ENCODE measurements around a stretch of chr11.

- PRO-cap: no peak
These were observed 12.5 kb downstream of the TNNT3 start for GRCh38 chr11:1931937-1932526.

GRCh38 chr11:1966505-1966899, 19.4 kb downstream of the MRPL23 start:
- PRO-cap: no peak

- PRO-cap: no peak
These were observed 49.0 kb downstream of the MRPL23 start for GRCh38 chr11:1995760-1996926.

DNA sequence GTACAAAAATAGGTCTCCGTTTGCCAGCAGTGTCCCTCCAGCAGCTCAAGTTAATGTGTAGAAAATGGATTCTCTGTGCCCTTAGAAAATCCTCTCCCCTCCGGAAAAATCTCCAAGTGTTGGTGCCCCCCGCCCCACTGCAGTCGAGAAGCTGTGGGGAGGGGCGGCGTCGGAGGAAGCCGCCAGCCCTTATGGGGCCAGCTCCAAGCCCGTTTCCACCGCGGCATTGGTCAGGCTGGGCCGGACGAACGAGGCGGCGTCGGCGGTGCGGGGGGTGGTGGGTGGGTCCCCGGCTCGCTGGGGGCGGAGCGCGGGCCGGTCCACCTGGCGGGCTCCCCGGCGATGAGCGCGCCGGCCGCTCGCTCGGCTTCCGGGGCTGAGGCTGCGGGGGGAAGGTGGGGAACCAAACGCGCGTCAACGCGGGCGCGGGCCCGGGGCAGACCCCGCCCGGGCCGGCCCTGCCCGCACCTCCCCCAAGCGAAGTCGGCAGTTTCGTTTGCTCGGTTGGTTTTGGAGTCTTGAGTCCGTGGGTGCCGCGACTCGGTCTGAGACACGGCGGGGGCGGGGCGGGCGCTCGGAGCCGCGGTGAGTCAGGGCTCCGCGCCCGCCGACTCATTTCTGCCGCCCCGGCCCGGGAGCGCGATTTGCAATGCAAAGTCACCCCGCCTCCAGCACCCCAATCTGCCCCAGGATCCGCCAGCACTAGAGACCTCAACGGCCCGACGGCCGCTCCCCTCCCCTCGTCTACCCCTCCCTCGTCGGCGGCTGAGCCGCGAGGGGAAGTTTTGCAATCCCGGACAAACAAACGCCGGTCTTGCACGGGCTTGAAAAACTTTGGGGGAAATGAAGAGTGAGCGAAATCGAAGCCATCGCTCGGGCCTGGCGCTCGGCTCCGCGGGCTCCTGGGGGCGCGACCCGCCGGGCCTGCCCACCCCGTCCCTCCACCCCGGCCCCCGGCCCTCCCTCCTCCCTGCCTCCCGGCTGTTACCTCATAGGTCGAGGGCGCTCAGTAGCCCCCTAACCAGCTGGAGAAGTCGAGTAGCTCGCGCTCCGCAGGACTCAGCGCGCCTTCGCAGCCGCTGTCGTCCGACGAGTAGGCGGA, 1.3 kb downstream of the ASCL2 start:
- PRO-cap: no peak

GRCh38 chr11:2294711-2295065, 7.0 kb downstream of the C11orf21 start:
- PRO-cap: no peak

DNA sequence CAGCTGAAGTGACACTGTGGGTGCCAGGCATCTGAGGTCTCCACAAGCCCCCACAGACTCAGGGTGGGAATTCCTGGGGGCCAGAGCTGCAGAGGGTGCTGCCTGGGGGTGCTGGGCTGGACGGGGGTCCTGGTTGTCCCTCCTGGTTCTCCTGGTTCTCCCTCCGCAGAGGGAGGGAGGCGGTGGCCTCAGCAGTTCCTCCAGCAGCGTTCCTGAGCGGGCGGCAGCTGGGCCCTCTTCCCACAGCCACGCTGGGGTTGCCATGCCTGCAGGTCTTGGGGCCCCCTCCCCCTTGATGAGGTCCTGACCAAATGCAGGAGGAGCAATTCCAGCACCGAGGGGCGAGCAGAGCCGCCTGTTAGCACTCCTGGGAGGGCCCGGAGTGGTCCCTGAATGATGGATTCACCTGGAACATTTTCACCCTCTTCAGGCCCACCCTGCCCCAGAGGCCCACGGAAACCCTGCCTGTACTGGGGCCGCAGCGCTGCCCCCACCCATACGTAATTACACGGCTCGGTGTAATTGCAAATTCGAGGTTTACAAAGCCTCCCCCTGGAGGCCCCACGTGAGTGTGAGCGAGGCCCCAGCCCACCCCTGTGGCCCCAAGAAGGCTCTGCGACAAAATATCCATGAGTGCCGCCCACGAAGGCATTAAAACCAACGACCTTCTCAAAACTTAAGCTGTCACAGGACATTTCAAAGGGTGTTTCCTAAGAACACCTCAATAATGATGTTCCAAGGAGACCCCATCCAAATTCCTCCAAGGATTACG, 597 bp downstream of the C11orf21 start:
- PRO-cap: no peak

DNA sequence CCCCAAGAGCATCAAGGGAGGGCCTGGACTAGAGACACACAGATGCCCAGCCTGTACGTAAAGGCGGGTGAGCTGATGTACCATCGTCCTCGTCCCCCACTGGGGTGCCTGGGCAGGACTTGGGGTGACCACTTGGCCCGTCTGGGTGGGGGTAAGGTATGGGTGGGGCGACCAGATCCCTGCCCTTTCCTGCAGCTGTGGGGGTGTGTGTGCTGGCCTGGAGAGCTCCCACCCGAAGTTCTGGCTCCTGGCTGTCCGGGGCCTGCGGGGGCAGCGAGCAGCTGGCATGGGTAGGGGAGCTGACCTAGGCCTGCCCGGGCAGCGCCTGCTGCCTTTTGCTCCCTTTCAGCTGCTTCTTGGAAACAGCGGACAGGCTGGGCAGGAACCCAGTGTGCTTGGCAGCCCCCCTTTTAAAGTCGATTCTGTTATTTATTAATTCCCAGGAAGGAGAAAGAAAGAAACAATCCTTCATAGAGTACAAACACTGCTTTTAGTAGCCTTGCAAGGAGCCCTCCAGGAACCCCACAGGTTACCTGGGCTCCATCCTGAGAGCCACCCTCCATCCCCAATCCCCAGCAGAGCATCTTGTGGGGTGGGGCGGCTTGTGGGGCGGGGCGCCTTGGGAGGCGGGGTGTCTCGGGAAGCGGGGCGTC, 6.7 kb downstream of the CD81 start:
- PRO-cap: no peak

DNA sequence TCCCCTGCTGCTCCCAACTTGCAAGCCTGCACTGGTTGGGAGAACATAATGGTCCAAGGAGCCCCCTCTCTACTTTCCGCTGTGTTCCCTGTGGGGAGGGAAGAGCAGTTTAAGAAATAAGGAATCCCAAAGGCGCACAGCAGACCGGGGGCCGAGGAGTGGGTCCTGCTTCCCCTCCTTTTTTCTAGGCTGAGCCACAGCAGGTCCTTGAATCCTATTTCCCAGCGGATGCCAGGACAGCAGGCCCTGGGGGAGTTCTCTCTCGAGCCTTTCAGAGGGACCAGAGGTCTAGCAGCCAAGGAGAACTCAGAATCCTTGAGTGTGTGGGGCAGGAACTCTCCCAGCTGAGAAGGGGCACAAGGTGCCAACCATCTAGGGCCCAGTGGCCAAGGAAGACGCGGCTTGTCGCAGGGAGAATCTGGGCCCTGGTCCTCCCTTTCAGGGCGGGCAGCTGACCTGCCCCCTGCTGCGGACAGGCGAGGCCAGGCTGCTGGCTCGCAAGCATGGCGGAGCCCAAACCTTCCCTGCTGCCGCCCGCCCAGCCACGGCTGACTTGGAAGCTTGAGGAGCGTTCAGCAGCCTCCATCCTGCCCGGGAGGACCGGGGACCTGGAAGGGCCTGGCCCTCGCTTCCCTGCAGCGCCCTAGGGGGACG, 1.1 kb upstream of the TSSC4 start:
- PRO-cap: no peak

- PRO-cap: no peak
These were observed 254 bp downstream of the TSSC4 start for GRCh38 chr11:2400884-2401123.

DNA sequence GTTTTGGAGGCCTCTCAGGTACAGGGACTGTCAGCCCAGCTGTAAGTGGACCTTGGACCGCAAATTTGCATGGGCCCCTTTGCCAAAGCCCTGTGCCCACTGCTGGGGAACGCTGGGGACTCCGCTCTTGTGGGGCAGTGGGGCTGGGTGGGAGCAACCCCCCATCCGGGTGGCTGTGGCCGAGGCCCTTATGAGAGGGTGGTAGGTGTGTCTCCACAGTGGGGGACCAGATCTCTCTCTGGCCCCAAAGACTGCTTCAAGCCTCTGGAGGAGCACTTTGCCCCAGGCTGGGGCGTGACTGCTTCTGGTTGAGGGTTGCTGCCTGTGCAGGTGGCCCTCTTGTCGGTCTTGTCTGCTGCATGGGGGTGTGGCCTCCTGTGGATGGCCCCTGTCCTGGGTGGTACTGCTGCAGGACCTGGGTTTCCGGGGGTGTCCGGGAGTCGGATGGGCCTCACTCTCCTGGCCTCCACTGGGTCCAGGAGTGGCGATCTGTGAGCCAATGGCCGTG, 15.8 kb downstream of the KCNQ1 start:
- PRO-cap: no peak

- PRO-cap: no peak
These were observed 205.3 kb downstream of the KCNQ1 start for GRCh38 chr11:2649940-2650719.

GRCh38 chr11:2678209-2678851, 207.2 kb downstream of the CDKN1C start:
- PRO-cap: no peak

DNA sequence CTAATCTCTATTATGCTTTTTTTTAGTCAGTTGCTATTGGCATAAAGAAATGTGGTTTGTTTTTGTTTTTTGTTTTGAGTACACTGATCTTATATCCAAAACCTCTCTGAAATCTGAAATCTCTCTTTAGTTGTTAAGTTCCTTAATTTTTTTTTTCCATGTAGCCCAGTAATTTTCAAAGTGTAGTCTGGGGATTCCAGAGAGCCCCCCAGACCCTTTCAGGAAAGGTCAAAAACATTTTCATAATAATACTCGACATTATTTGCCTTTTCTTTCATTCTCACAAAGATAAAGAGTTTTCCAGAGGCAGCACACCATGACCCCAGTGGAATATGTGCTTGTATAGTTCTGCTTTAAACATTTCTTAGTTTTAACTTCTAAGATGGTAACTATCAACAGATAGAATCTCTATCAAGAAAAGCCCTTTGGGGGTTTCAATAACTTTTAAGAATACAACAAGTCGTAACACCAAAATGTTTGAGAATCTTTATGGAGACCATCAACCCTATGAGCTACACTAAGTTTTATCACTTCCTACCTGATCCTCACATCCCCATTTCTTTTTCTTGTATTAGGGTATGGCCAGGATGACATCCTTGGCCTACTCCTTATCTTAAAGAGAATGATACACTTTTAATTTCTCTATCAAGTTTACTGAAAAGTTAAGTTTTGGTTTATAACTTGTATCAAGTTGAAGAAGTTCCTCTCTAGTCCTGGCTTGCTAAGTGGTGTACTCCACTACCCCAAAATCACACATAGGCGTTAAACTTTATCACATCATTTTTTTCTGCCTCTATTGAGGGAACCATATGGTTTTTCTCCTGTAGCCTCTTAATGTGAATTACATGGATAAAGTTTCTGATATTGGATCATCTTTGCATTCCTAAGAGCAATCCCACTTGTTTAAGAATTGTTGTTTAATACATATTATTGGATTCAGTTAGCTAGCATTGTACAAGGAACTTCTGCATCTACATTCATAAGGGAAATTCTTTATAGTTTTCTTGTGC, 188.4 kb downstream of the CDKN1C start:
- PRO-cap: no peak

DNA sequence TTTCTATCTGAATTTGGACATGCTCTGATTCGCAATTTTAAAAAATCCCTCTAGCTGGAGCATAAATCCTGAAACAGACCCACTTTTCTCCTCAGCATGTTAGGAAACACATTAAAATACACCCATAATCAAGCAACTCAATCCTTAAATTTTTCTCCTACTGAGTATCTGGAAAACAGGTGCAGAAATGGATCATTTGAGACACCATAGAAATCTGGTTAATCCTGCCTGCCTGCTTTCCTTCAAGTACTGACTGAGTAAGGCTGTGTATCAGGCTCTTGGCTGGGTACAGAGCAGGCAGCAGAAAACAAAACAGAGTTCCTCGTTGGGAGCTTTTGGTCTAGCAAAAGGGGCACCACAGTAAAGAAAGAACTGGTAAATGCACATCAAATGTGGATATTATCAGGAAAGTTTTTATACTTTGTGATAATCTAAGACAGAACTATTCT, 187.7 kb downstream of the CDKN1C start:
- PRO-cap: no peak

- PRO-cap: no peak
These were observed 159.9 kb downstream of the CDKN1C start for GRCh38 chr11:2725455-2726258.

DNA sequence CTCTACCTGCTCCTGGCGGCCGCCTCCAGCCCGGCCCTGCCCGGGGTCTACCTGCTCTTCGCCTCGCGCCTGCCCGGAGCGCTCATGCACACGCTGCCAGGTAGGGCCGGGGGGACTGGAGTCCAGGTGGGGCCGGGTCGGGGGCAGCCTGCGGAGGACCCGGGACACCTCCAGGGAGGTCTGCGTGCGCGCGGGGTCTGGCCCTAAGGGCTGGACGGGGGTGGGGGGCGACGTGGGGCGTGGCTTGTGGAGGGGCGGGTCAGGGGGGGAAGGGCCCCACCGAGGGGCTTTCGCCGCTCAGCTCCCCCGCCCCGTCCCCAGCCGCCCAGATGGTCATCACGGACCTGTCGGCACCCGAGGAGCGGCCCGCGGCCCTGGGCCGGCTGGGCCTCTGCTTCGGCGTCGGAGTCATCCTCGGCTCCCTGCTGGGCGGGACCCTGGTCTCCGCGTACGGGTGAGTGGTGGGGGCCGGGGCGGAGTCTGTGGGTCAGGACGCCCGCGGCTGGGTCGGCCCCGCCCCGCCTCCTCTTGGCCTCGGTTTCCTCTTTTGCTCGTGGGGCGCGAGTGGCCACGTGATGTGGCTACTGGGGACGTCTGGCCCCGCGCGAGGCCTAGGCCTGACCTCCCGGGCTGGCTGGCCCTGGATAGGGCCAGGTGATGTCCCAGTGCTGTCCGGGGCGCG, 7.3 kb downstream of the SLC22A18 start:
- PRO-cap: no peak

DNA sequence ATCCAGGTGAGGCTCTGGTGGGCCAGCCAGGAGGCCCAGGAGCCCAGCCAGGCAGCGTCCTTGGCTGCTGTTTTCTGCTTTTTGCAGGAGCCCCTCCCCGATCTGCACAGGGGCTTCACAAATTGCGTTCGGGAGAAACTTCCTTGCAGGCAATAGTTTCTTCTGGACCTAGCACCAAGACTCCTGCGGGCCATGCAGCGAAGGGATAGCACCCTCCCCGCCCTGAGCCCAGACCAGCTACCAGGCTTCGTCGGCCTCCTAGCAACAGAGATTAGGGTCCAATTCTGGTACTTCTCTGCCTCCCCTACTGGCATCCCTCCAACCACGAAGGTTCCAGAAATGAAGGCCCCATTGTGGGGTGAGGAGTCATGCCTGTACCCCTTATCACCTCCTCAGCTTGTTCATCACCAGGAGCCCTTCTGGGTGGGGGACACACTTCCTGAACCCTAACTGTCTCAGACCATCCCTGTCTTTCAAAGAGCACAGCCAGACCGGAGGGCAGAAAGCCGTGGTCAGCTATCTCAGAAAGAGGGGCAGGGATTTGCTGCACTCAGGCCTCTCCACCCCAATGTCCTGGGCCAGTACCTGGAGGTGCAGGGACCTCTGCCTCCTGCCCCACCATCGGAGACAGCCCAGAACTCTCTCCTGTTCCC, 1.8 kb downstream of the PHLDA2 start:
- PRO-cap: no peak

GRCh38 chr11:2927967-2928743, 1.1 kb downstream of the PHLDA2 start:
- PRO-cap: unidirectional peak, plus-strand start at chr11:2928297

DNA sequence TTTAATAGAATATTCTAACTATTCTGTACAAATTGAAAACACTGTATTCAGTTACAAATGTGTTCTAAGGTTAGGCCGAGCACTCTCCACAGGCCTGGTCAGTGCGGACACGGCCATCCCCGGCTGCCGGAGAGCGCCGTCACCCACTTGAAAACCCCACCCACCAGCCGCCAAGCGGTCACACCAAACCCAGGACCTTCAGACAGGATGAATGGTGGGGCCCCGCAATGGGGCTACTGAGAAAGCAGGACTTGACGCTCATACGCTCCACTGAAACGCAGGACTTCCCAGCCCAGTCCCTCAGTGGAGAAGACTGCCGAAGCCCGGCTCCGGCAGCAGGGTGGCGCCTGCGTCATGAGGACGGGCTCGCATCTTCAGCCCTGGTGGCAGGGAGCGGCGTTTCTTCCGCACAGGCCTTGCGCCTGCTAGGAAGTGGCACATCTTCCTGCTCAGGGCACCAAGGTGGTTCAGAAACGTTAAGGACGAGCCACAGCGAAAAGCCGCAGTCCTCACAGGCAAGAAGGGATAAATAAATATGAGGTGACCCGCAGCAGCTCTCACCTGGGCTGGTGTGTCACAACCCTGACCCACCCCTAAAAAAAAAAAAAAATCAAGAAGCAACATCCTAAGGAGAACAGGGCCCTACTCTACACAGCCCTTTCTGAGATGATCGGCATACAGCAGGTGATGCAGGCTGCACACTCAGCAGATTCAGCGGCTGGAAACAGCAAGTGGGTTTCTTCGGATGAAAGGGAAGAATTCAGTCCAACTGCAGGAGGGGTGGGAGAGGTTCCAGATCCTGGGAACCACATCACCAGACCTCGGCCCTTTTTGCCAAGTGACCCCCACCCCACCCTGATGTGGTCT, 15.5 kb upstream of the PHLDA2 start:
- PRO-cap: no peak

GRCh38 chr11:2990575-2990952, 1.6 kb downstream of the NAP1L4 start:
- PRO-cap: no peak

Data from neuron (in vitro differentiated cells).